Subcutaneous preadipocyte (primary cell): Measurements from ENCODE around the genes NT5C, TMEM94 and CASKIN2.

DNA sequence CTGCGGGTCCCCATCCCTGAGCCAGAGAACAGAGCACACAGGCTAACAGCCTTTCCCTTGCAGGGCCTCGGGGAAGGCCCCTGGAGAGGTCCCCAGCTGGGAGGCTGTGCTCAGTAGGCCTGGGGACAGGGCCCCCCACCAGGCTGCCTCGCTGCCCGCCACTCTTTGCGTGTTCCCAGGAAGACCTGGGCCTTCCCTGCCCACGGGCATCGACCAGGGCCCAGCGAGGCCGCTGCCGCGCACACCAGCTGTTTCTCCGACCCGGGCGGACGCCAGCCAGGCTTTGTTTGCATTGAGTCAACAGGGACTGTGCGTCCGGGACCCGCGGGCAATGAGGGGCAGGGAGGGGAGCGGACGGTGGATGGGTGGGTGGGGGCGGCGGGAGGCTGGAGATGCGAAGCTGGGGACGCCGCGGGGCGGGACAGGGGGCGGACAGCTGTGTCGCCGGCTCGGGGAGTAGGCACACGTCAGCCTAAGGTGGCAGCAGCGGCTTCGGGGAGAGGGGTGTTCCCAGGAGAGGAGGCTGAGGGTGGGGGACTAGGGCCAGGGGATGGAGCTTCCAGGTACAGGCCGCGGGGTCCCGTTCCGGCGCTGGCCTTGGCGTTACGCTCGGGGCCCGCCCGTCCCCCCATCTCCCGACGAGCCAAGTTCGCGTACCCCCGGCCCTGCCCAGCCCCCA lies 550 bp downstream of the HID1 start:
- CAGE, long polyA plus RNA, result no peak

- CAGE, long polyA plus RNA, result no peak
Measured at GRCh38 chr17:75019422-75020032, 7.1 kb downstream of the MRPL58 start.

GRCh38 chr17:75088046-75088464 lies 301 bp downstream of the SLC16A5 start:
- CAGE, long polyA plus RNA, result no peak

- CAGE, long polyA plus RNA, result no peak
Measured at GRCh38 chr17:75131653-75132030, at the start of gene NT5C. NT5C (minus strand) TSS chr17:75131742.

GRCh38 chr17:75147907-75148246 lies 6.4 kb downstream of the JPT1 start:
- CAGE, long polyA plus RNA, result no peak

DNA sequence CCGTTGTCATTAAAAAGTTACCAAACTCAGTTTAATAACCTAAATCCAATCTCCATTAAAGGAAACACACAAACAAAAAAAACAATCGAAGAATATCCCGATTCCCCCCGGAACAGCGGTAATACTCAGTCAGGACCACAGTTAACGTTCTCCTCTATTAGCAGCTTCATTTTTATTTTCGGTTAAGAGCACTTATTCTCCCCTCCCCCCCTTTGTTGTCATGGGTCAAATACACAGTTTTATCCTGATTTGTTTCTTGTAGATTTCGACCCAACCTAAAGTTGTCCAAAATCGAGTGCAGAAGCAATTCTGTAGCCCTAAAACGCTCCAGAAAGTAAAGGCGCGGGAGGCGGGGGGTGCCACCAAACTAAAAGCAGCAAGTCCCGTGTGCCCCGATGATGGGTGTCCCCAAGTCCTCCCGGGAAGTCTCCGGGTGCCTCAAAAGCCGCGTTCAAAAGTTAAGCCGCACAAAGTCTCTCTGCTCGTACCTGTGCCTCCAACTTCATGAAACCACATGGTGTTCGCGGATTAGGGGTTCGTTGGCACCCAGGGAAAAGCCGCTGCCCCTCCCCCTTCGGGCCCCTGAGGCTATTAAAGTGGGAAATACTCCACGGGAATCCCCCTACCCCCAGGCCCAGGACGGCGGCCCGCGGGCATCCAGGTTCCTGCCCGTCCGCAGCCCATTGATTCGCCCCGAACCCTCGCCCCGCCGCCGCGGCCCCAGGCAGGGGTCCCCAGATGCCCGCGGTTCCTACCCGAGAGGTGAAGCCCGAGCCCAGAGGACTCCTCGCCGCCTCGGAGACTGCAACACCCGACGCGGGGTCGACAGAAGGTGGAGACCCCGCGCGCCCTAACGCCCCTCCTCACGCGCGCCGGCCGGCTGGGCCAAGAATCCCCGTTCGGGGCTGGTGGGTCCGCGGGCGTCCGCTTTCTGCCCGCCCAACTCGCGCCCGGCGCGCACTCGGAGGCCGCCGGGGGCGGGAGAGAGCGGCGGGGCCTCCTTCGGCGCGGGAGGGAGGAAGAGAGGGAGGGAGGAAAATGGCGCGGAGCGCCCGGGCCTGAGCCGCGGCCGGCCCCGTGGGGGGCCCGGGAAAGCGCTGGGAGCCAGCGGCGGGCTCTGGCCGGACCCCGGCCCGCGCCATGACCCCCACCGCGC lies 754 bp downstream of the SUMO2 start:
- CAGE, long polyA plus RNA, result no peak

GRCh38 chr17:75238681-75239567 lies 22.5 kb downstream of the GGA3 start:
- CAGE, long polyA plus RNA, result no peak

DNA sequence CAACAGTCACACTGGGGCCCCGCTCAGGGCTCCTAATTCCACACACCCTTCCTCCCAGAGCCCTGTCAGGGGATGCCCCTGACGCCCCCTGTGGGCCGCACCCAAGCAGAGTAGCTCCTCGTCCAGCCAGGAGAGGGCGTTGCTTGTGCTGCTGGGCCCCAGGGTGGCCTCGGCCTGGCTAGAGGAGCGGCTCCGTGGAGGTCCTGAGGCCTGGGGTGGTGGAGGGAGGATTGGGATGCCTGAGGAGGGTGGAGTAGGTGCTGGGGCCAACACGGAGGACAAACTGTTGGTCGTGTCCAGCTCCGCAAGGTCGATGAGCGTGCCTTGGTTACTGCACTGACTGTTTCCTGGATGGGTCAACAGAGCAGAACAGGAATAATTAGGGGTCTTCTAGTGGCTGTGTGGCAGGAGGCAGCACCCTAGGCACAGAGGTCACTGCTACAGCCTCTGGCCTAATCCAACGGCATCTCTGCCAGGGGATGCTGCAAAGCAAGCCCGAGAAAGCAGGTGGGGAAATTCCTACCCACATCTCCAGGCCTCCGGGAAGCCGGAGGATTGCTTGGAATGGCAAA lies 20.6 kb downstream of the GGA3 start:
- CAGE, long polyA plus RNA, result no peak

- CAGE, long polyA plus RNA, result no peak
Measured at GRCh38 chr17:75354414-75354981, 51.0 kb downstream of the GRB2 start.

DNA sequence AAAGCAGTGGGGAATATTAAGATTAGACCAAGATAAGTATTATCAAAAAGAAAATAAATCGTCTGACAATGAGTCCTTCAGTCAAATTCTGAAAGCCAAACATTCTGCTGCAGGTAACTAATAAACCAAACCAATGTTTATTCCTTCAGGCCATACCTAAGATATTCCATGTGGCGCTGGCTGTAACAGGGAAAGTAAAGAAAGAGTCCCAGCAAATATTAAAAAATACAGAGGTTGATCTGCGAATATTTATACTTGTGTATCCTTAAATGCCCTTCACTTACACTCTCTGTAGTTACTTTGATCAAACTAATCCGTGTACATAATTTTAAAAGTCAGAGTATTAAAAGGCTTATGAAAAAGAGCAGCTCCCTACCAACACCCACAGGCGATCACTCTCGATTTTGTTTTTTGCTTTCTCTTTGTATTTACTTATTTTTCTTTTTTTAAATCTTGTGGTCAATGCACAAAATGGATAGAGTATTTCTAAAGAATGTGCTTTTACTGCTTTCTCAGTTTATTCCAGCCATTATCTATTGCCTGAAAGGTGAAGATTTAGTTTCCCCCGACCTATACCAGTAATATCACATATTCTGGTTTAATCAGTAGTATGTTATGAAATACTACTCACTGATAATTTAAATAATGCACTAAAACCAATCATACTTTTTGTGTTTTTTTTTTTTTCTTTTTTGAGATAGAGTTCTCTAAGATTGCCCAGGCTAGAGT lies 10.1 kb downstream of the GRB2 start:
- CAGE, long polyA plus RNA, result no peak

GRCh38 chr17:75456314-75456767 lies at the start of gene TMEM94:
TMEM94 (plus strand) TSS chr17:75456635.
- CAGE, long polyA plus RNA, result no peak

DNA sequence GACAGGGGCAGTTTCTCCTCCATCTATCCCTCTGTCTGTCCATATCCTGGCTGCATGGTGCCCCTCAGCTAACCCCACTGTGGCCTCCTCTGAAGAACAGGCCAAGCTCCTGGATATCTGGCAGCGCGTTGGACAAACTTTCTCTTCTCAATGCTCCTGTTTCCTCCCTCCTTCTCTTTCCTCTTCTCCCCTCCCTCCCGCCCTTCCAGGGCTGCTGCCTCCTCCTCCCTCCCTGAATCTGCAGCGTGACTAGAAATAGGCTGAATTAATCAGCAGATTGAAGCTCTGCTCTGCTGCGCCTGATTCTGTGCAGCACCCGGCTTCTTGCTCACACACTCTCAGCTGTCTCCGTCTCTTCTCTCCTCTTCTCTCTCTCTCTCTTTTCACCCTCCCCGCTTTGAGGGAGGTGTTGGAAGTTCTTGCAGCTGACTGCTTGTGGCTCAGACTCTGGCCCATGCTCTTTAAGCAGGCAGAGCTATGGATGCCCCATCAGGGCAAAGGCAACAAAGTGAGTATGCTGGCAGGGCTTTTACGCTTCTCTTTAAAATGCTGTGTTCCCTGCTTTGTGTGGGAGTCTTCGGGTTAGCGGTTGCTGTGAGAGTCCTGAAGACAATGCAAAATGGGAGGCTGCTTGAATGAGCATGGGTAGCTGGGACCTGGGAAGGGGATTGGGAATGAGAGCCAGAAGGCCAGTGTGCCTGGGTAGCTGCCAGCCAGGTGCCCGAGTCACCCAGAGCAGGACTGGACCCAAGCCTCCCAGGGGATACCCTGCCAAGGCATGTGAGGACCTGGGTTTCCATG lies 20.0 kb downstream of the TMEM94 start:
- CAGE, long polyA plus RNA, result no peak

GRCh38 chr17:75511516-75512615 lies 3.5 kb downstream of the CASKIN2 start:
- CAGE, long polyA plus RNA, result no peak

GRCh38 chr17:75515196-75516030 lies at the start of gene CASKIN2:
CASKIN2 (minus strand) TSS chr17:75515537.
- CAGE, long polyA plus RNA, result no peak

DNA sequence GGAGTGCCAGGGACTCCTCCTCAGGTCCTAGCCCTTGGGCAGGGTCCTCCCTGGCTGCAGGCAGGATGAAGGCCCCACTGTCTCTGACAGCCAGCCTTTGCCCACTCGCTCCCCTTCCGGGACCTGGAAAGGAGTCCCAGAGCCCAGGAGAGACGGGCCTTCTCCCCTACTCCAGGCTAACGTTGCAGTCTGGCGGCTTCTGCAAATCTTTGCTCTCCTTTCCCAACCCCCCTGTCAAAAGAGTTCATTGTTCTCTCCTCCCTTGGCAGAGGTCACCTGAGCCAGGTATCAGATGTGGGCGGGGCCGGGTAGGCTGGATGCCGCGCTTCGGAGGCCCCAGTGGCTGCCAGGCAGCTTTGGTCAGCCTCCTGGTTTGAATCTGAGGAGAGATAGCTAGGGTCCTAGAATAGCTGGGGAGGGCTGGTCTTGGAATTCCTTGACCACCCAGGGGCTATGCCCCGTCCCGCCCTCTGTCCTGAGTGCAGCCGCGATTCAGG lies 24.3 kb downstream of the LLGL2 start:
- CAGE, long polyA plus RNA, result no peak

DNA sequence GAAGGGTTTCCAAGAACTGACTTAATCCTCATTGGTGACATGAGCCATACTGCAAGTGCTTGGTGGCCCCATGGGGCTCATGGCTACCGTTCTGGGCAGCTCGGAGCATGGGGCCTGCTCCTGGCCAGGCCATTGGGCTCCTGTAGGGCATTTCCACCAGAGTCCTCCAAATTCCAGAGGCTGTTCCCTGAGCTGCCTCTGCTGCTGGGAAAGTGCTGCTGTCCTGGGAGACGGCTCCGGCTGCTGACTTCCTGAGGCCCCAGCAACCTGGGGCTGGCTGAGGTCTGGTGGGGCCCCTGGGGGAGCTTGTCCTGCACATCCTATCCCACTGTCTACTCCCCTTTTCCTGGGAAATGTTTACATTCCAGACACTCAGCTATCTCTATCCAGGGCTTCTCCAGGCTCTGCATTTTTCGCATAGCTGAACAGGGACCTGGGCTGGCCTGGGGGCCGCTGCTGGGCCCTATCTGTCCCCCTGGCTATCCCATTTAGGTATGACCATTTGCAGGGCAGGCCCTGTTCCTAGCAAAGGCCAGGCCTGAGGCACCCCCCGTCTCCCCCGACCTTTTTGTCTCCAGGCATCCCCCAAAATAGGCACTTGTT lies 27.4 kb downstream of the LLGL2 start:
- CAGE, long polyA plus RNA, result no peak

DNA sequence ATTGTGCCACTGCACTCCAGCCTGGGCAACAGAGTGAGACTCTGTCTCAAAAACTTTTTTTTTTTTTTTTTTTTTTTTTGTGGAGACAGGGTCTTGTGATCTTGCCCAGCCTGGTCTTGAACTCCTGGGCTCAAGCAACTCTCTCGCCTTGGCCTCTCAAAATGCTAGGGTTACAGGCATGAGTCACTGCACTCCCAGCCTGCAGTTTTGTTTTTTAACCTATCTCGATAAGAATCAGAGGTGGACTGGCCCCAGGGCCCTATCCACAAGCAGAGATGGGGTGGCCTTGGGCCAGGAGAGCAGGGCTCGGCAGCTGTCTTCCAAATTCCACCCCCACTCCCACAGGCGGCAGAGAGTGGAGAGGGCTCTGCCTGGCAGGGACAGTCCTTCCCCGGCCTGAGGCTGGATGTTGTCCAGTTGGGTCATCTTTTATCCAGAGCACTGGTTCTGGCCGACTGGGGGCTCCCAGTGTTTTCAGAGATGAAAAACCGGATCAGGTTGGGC lies 30.6 kb upstream of the MYO15B start:
- CAGE, long polyA plus RNA, result no peak

DNA sequence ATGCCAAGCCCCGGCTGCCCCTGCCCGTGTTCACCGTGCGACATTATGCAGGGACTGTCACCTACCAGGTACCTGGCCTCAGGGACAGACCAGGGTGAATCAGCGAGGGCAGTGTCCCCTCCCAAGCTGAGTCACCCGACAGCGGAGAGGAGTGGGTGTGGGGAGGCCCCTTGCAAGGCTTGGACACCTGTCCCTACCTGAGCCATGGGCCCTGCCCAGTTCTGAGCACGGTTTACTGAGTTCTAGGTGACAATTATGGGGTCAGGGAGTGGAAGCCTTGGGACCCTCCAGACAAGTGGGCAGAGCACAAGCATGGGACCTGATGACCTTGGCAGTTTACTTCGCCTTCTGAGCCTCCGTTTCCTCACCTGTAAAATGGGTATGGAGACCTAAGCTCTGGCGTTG lies 13.9 kb downstream of the MYO15B start:
- CAGE, long polyA plus RNA, result no peak

DNA sequence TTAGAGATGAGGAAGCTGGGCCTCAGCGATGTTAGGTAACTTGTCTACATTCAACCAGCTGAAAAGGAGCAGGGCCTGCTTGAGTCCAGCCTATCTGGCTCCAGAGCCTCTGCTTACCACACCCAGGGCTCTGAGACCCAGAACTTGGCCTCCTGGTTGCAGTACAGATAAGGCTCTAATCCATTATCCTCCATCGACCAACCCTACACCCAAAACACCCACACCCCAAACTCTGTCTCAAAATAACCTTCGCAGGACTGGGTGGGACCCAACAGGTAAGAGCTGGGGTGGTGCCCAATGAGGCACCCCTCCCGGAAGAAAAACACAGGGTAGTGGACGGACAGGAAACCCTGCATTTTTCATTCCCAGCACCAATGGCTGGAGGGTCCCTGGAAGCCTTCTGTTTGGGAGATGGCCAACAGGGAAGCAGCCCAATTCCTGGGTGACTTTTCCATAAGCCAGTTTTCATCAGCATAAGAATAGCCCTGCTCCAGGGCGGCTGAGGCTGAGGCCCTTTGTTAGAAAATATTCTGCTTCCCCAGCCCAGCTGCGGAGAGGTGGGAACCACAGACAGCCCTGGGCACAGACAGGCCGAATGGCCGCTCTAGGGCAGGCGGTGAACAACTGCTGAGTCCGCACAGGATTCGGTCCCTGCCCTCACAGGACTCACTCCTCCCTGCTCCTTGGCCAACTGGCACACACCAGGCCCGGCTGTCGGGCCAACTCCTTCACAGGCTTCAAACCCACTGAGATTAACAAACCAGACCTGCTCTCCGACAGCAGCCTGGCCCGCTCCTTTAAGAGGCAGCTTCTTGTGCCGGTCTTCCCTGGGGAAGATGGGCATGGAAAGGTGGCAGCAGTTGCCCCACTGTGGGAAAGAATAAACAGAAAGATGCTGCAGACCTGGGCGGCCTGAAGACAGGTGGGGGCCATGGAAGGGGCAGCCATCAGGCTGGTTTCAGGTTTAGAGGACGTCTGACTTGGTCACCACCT lies 3.0 kb upstream of the SMIM6 start:
- CAGE, long polyA plus RNA, result no peak

- CAGE, long polyA plus RNA, result no peak
Measured at GRCh38 chr17:75702930-75703384, 18.3 kb upstream of the ITGB4 start.